Parotid gland (tissue), 1 donor: Measurements from ENCODE around the genes OR5AU1 and OR4E2.

GRCh38 chr14:20459764-20460754 is 1.2 kb downstream of the PIP4P1 start:
- PRO-cap = no peak

DNA sequence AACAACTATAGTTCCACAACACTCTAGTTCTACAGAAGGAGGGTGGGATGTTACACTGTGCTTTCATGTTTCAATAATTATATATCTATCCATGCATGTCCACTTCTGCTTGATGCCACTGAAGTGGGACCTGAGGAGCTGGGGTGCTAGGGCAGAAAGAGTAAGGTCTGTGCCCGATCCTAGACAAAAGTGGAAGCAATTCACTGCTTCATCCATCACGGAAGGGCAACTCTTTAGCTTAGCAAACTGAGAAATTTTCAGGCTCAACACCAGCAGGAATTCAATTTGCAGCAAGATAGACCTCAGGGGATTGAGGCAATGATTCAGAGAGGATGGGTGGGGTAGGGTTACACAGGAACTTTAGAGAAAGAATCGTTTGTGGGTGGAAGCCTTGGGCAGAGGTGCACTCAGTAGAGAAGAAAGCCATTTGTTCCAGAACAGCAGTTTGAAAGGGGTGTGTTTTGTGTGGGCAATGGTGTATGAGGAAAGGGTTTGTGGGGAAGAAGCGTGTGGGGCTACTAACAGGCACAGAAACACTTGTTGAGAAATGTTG is 20.3 kb downstream of the PNP start:
- PRO-cap = no peak

GRCh38 chr14:20683034-20683890 is 1.1 kb upstream of the RNASE4 start:
- PRO-cap = no peak

GRCh38 chr14:20820200-20821034 is 17.8 kb upstream of the RNASE1 start:
- PRO-cap = no peak

- PRO-cap = no peak
Observed at GRCh38 chr14:21023135-21023760, 1.6 kb downstream of the NDRG2 start.

DNA sequence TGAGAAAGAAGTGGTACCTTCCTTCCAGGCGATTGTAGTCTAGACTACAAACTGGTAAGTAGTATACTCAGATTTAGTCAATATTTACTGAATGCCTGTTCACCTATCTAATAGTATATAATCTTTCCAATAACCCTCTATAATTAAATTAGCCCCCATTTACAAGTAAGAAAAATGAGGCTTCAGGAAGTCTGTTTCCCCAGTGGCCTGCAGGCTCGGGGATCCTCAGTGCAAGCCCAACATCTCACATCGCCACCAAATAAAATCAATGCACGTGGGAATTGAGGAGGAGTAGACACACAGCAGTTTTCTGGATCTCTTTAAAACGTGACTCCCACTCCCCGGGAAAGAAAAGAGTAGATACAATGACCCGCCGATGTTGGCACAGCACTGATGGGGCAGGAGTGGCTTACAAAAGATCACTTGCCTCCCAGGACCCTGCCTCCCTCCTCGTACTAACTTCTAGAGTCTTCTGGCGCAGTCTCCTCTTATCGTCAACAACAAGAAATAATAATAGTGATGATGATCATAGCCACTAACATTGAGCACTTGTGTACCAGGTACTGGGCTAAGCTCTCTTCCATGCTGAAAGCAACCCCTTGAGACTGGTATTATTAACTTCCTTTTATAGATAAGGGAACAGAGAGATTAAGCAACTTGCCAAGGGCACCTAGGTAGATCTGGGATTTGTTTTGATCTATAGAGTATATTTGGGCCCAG is 850 bp upstream of the ZNF219 start:
- PRO-cap = no peak

DNA sequence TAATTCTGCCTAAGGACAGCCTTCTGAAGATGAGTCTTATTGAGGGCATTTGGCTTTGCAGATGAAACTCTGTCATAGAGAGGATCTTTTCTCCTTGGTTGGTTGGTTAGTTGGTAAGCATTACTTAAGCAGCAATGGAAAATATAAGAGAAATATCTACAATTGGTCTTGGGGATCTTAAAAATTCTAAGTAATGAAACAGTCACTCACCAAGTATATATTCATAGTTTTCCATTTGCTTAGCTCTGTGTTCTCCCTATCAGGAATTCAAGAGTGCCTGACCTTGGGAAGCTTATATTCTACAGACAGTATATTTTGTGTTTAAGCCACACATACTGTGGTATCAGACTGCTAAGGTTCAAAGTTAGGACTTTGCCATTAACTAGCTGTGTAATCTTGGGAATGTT is at the start of gene OR5AU1:
TSS of gene OR5AU1 (minus strand) at position 114 of the 407 bp plus-strand sequence.
- PRO-cap = no peak

GRCh38 chr14:21209237-21209806 is 53.5 kb upstream of the OR5AU1 start:
- PRO-cap = no peak

DNA sequence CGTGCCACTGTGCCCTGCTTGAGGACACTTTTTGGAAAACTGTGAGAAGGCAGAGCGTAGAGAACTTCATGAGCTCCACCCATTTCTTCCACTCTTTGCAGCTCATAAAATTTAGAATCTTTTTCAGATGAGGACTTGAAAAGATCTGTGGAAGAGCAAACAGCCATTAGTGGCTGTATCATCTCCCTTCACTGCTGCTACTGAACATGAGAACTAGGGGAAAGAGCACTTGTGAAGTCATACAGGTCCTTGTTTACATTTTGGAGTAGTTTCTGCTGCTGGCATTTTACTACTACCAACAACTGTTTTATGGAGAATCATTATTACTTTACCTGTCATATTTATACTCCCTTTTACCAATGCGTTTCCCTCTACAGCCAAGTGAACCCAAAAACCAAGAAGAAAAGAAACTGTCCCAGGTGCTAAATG is 41.0 kb downstream of the RPGRIP1 start:
- PRO-cap = no peak

DNA sequence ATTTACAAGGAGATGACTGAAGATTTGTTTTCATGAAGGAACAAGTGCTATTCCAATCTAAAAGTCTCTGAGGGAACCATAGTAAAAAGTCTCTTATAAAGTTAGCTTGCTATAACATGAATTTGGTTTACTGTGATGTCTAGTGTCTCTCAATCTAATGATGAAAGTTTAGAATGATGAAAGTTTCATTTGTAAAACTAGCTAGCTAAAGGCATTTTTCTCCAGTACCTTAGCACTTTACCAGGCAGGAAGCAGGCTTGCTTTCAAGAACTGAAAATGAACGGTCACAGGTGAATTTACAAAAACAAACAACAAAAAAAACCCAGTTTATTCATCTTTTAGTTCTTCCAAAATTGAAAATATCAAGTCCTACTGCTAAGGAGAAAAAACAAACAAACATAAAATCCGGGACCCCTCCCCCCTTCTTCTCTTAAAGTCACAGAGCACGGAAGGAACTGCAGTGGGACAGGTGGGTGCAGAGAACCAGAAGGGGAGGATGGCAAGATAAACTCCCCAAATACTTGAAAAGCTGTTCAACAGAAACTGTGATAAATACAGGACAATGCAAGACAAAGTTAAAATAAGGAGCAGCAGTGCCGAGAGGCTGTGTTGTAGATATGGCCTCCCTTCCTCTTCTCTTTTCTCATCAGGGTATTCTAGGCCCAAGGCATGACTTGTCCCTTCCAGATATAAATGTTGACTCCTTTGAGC is 32.5 kb downstream of the SUPT16H start:
- PRO-cap = no peak

- PRO-cap = no peak
Observed at GRCh38 chr14:21385125-21385633, 1.4 kb upstream of the SUPT16H start.

GRCh38 chr14:21397213-21397681 is 13.4 kb upstream of the SUPT16H start:
- PRO-cap = no peak

- PRO-cap = no peak
Observed at GRCh38 chr14:21401877-21402158, 18.0 kb upstream of the SUPT16H start.

DNA sequence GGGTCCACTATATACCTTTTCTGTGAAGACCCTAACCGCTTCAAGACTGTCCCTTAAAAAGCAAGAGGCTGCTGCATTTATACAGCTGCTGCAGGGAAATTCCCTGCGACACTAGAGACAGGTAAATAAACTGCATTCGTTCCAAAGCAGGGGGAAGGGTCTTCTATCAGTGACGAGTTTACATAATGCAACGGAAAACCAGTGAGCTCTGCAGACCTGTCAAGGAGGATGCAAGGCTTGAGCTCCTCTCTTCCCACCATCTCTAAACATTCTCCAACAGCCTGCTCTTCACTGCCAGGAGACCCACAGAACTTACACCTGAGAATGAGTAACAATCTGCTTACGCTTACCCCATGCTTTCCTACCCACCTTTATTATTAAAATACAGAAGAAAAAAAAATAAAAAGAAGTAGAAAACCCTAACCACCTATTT is 692 bp downstream of the CHD8 start:
- PRO-cap = no peak

DNA sequence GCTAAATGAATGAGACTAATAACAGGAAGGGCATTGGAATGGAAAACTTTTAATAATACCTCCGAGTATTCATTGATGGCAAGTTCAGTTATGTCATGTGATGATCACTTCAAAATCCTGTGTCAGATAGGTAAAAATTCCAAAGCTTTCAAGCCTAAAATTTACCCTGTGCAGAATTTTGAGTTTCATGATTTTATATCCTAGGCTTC is at the start of gene OR4E2:
TSS of gene OR4E2 (plus strand) at position 159 of the 209 bp plus-strand sequence.
- PRO-cap = no peak

- PRO-cap = no peak
Observed at GRCh38 chr14:21851477-21851986, 177.9 kb upstream of the OR4E1 start.

- PRO-cap = no peak
Observed at GRCh38 chr14:21851987-21852484, 178.4 kb upstream of the OR4E1 start.

- PRO-cap = no peak
Observed at GRCh38 chr14:21917960-21918253, 244.3 kb upstream of the OR4E1 start.

DNA sequence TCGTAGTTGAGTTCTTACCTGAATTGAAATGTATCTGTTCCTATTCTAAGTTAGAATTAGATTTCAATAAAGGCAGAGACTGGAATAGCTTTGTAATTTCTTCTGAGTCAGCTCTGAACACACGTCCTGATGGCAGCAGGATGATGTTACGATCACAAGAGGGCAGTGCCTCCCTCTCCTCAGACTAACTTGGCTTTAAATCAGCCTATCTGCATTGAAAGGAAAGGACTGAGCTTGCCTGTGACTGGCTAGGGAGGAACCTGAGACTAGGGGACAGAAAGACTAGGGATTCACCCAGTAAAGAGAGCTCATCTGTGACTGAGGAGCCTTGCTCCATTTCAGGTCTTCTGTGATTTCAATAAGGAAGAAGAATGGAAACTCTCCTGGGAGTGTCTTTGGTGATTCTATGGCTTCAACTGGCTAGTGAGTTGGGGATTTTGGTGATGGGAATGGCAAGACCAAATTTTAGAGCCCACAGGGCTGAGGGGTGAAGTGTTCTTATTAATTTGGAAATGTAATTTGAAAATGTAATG is 323.8 kb upstream of the OR4E1 start:
- PRO-cap = no peak

DNA sequence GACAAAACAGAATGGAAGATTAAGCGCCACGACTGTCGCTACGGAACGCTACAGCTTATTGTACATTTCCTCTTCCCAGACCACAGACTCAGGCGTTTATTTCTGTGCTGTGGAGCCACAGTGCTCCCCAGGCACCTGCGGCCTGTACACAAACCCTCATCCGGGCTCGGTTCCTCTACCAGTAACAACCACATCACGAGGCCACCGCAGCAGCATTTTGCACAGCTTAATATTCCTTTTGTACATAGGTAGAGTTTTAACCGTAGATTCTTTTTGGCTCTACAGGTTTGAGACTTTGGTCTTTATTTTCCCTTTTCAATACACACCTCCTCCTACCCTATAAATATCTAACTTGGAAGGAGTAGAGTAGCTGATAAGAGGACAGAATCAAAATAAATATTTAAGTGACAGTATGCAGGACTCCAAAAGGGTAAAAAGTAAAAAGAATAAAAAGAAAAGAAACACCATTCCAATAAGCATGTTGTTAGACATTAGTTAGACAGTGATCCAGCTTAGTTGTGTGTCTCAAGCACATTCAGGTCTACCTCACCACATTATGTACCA is 397.6 kb upstream of the OR4E1 start:
- PRO-cap = no peak